ENCODE measurements around a stretch of chr12.

DNA sequence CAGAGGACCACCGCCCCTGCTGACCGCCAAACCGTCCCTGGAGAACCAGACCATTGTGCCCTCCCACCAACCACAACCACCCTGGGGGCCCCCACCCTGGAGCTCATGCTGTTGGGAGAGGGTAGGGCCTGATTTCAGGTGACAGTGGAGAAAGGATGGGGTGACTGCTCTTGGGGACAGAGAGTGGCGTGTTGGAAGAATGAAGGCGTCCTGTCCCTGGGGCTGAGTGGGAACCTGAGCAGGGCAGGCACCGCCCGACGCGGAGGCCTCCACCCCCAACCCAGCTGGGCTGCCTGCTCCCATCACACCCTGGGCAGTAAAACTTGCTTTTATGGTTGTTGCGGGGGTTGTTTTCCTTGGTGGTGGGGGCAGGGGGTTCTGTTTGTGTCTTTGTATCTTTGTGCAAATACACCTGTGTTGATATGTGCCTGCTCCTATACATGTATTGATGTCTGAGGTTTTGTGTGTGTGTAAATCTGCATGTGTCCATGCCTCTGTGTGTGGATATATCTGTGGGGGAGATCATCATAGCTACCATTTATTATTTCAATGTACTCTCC is 24.2 kb upstream of the KRT78 start:
- PRO-cap: no peak

GRCh38 chr12:52876359-52877000 is 27.7 kb upstream of the KRT78 start:
- PRO-cap: no peak

DNA sequence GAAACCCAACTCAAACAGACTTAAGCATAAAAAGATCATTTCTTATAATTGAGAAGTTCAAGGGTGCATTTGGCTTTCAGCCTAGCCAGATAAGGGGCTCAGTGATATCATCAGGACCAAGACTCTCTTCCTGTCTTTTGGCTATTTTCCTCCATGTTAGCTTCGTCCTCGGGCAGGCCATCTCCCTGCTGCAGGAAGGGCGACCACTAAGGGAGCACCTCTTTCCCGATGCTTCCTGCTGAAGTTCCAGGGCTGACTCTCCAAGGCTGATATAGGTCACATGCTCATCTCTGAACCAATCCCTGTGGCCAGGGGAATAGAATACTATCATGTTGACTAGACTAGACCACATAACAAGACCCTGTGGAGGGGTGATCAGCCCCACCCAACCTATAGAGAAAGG is 9.8 kb upstream of the KRT8 start:
- PRO-cap: no peak

GRCh38 chr12:52926724-52927140 is 21.9 kb upstream of the KRT8 start:
- PRO-cap: no peak

DNA sequence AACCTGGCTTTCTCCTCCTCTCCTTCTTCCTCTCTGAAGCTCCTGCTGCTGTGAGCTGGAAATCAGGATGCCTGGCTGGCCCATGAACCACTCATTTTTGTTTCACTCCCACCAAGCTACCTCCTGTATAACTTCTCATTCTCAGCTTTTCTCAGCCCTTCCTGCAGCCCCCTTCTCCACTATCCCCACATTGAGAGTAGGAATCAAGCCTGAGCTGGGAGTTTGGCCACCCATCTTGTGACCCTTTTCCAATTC is 5.2 kb upstream of the TNS2 start:
- PRO-cap: no peak

DNA sequence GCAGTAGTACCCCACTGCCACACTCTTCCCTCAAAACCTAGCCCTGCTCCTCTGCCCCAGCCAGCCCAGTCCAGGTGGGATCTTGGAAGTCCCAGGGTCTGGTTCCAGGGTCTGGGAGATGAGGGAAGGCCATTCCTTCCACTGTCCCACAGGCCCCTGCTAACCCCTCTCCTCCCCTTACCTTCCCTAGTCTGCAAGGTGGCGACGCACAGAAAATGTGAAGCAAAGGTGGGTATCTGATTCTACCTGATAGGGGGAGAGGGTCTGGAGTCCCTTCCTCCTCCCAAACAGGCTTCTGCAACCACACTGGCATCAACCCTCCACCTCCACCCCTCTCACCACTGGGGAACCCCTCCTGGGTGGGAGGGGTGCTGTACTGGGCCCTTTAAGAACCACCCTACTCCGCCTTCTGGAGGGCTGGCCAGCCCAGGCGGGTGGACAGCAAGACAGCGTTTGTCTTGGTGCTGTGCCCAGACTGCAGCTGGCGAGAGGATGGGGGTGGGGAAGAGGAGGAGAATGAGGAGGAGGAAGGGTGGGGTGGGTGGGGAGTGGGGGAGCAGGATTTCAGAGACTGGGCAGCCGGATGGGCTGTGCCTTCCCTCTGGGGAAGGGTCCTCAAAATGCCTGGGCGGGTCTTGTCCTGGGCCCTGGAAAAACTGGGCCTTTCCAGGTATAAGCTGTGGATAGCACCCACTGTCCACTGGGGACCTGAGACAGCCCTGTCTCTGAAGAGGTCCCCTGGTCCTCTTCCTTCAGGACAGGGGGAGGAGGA is 2.6 kb downstream of the TNS2 start:
- PRO-cap: bidirectional peak, plus-strand start at position 570 of the sequence, minus-strand start at position 343 of the sequence

- PRO-cap: no peak
Measured at GRCh38 chr12:53053444-53053954, 3.6 kb downstream of the TNS2 start.

DNA sequence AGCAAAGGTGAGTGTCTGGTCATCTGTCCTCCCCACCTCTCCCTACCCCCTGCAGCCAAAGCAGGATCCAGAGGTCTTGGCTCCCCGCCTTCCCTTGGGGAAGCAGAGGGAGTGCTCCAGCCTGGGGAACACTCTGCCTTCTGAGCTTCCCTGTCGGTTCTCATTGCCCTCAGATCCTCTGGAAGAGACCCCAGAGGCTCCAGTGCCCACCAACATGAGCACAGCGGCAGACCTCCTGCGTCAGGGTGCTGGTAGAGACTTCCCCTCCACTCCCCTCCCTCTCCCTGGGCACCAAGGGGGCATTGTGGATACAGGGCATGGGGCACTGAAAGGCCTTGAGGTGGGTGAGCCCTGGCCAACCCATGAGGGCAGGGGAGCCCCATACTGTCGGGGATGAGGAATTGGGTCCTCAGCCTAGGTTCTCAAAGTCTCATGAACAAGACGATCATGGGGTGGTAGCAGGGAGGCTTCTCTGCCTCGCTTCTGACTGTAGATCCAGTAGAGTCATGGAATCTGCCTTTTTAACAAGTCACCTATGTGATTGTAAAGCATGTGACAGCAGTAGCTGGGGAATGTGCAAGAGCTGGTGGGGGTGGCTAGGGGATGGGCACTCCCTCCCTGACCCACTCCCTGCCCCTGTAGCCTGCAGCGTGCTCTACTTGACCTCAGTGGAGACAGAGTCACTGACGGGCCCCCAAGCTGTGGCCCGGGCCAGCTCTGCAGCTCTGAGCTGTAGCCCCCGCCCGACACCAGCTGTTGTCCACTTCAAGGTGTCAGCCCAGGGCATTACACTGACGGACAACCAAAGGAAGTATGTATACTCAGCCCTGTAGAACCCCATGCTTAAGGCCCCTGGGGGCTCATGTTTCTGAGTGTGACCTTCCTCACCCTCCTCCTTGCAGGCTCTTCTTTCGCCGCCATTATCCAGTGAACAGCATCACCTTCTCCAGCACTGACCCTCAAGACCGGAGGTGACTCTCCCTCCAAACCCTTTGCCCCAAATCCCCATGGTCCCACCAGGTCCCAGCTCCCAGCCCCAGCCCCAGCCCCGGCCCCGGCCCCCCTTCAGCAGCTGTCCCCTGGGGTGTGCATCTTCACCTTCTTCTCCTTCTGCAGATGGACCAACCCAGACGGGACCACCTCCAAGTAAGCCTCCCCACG is 13.0 kb downstream of the TNS2 start:
- PRO-cap: bidirectional peak, plus-strand start at position 444 of the sequence, minus-strand start at position 244 of the sequence

- PRO-cap: no peak
Measured at GRCh38 chr12:53067956-53068358, 11.2 kb downstream of the SPRYD3 start.

- PRO-cap: no peak
Measured at GRCh38 chr12:53113301-53113889, 10.1 kb downstream of the SOAT2 start.

DNA sequence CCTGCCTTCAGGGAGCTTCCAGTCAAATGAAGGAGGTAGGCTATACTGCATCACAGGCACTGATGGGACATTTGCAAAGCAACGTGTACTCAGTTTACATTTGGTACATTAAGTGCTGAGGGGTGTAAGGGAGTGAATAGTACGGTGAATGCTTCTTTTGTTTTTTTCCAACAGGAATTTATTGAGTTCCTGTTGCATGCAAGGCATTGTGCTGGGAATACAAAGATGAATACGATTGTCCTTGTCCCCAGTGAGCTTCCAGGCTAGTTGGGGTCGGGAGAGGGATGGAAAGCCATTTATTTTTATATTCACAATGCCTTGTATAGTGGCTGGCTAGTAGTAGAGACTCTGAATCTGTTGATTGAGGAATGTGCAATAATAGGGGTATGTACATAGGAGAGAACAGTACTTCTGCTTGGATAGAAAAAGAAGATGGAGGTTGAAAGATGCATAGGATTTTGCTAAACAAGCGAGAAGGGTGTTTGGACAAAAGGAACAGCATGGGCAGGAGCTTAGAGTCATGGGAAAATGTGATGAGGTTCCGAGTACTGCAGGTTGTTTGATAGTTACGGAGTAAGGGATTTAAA is 1.5 kb upstream of the CSAD start:
- PRO-cap: no peak

- PRO-cap: no peak
Measured at GRCh38 chr12:53228362-53229070, 3.5 kb downstream of the RARG start.

DNA sequence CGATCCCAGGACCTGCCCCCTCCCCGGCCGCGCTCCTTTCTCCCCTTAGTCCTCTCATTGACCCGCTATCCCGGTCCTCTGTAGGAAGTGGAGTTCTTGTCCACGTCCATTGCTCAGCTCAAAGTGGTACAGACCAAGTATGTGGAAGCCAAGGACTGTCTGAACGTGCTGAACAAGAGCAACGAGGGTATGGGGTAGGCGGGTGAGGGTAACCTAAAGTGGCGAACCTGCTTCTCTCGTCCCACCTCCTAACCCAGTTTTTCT is 345 bp downstream of the PFDN5 start:
- PRO-cap: no peak

DNA sequence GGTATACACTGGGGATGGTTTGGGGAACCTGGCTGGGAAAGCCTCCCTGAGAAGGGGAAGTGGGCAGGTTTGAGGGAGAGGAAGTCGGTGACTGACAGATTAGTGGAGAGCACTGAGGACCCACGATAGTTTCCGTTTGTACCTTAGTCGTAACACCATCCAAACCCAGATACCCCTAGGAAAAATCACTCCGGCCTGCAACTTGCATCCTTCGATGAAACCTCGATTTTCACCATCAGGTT is 2.9 kb upstream of the AAAS start:
- PRO-cap: no peak

- PRO-cap: no peak
Measured at GRCh38 chr12:53344151-53344459, 8.0 kb upstream of the SP7 start.

- PRO-cap: no peak
Measured at GRCh38 chr12:53353065-53353333, 16.8 kb upstream of the SP7 start.

DNA sequence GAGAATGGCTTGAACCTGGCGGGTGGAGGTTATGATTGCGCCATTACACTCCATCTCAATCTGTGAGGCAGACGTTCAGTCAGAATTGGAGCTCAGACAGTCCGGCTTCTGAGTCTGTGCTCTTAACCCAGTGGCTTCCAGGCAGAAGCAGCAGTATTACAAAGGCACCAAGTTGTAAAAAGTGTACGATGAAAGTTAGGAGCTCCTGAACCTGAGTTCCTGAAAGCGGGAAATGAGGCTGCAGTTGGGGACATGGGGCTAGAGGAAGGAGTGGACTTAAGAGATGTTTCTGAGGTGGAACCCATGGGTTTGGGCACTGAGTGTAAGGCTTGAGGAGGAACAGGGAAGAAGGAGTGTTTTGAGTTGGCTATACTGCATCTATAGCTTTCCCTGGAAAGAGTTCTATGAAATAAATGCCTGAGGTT is 4.3 kb upstream of the PCBP2 start:
- PRO-cap: no peak

- PRO-cap: no peak
Measured at GRCh38 chr12:53453918-53455174, 2.4 kb downstream of the PCBP2 start.

DNA sequence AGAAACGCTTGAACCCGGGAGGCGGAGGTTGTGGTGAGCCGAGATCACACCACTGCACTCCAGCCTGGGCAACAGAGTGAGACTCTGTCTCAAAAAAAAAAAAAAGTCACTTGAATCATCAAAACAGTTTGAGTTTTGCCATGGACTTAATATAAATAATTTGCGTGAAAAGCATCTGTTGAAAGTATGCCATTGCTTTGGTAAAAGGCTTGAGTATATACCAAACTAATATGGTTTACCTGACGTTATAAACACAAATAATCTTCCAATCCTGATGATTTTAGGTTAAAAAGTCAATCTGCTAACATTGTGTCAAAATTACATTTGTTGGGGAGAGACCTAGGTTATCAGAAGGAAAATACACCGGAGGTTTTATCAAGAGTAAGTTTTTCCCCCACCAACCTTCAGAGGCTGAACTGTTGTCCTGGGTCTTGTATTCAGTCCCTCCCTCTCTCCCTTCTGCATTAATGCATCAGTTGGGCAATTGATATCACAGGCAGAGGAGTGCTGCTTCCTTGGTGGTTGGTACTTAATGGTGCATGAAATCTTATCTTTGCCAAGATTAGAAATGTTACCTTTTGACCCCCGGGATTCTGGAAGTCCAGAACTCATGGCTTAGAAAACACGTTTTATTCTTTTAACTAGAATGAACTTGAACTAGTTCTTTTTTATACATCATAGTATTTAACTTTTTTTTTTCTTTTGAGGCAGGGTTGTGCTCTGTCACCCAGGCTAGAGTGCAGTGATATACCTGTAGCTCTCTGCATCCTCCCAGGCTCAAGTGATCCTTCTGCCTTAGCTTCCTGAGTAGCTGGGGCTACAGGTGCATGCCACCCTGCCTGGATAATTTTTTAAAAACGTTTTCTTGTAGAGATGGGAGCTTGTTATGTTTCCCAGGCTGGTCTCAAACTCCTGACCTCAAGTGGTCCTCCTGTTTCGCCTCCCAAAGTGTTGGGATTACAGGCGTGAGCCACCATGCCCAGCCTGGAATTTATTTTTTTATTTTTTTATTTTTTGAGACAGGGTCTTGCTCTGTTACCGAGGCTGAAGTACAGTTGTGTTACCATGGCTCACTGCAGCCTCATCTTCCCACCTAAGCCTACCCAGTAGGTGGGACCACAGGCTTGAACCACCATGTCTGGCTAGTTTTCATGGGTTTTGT is 4.8 kb downstream of the PCBP2 start:
- PRO-cap: no peak

DNA sequence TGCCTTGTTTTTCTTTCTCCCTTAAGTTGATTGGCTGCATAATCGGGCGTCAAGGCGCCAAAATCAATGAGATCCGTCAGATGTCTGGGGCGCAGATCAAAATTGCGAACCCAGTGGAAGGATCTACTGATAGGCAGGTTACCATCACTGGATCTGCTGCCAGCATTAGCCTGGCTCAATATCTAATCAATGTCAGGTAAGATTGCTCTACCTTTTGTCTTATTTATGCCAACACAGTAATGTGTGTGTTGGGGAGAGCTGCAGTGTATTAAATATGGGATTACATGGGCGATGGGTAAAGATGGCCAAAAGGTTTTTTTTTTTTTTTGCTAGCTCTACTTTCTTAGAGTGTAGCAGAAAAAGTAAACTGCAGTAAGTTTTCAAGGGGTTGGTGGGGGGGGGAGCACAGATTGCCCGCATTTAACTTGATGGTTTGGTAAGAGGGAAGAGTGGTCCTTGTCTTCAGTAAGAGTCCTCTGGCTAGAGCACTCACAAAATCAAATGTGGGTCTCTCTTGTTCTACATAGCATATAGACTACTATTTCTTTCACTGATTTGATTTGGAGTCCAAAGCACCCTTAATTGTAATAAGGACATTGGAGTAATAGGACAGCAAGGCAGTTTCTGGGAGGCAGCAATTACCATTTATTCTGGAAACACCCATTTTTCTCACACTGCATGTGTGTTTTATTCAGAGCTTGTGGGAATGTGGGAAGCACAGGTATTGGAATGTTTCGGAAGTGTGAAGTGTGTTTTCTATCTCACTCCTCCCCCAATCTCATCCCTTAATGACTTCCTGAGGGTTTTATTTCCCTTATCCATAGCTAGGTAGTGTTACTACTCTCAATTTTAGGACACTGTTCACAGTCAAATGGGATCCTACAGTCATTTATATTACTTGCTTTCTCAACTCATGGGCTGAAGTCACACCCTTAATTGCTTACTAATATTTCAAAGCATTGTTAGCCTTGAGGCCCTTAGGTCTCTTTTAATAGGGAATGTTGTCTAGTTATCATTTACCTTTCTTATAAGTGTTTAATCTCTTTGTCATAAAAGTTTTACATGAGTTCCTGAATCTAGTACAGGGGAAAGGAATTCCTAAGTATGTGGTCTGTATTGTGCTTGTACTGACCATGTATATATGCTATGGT is 20.1 kb downstream of the PCBP2 start:
- PRO-cap: no peak